Measurements from ENCODE around the gene BPIFA1.

GRCh38 chr20:31715708-31716335 lies 6.8 kb downstream of the BCL2L1 start:
- RRBS, result no CpG with 5 or more reads among the region's 3 CpGs

- RRBS, result no CpG with 5 or more reads among the region's 2 CpGs
Observed at GRCh38 chr20:31745441-31746454, 6.7 kb downstream of the TPX2 start.

DNA sequence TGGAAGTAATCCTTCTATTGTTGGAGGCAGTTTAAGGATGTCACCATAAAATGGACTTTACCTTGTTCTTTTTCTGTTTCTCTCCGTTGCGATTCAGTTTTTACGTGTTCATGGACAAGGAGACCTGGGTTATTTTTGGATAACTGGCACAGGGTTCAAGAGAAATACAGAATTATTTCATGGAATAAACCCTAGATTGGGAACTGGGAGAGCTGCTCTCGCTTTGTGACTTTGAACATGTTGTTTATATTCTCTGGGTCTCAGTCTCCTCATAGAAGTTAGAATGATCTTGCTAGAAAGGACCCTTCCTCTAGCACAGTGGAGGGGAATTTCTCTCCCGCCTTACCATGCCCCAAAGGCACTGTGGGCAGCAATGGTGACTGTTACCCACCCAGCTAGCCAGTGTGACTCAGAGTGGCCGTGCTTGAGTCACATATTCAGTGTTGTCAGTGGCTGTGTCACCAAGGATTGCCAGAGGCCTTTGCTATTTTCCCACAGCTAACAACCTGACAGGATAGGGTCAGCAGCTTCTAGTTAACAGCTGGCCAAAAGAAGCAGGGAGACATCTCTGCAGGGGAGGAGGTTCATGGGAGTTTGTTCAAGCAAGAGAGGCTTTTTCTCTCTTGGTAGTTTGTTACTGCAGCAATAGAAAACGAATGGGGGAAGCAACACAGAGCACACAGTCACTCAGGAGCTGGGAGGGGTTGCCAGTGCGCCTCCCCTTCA lies 9.0 kb upstream of the MYLK2 start:
- RRBS, result no CpG with 5 or more reads among the region's 8 CpGs

DNA sequence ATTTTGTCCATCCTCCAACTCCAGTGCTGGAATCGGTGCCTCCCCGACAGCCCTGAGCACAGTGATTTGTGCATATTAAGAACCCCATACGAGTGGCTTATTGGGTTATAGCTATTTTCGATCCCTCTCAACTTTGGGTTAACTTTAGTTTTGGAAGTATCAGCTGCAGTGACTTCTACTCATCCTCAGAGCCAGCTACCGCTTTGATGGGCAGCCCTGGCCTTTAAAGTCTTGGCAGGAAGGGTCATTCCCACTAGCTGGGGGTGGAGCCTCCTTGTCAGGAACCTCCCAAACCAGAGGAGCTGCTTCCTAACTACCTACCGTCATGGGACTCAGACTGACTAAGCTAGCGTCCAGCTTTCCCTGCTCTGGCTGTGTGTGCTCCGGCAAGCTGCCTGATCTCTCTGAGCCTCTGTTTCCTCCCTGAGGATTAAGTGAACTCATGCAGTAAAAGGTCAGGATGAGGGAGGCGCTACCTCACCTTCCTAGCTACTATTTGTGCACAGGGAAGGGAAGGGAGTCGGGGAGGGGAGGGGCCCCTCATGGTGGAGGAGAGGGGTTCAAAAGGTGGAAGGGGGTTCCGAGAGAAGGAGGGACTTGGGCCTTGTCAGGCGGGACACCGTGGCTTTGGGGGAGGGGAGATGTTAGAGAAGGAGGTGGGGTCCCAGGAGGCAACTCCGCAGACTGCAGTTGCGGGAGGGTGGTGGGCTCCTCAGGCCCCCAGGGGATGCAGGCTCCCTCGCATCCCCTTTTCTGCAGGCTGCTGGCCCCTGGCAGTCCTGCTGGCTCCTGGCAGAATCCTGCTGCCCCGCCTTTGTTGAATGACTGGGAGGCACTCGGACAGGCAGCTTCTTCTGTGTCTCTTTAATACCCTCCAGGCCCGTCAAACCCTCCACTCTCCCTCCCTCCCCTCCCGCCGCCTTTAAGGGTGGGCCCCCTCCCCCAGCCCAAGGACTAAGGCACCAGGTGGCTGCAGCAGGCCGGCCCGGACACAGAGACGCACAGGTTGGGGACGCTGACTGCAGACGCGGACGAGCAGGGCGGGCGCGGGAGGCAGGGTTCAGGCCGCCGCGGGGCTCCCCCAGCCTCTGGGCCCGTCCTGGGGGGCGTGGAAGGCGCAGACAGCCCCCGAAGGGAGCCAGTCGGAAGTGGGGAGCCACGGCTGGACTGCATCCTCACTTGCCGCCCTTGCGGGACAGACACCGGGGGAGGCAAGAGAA lies 9.7 kb downstream of the DUSP15 start:
- RRBS, result 11% methylated on average over 1 of the region's 43 CpGs

GRCh38 chr20:32052549-32053429 lies 747 bp downstream of the HCK start:
- RRBS, result 8% methylated on average over 12 of the region's 42 CpGs

GRCh38 chr20:32165190-32165905 lies 42.2 kb downstream of the PLAGL2 start:
- RRBS, result no CpG with 5 or more reads among the region's 20 CpGs

DNA sequence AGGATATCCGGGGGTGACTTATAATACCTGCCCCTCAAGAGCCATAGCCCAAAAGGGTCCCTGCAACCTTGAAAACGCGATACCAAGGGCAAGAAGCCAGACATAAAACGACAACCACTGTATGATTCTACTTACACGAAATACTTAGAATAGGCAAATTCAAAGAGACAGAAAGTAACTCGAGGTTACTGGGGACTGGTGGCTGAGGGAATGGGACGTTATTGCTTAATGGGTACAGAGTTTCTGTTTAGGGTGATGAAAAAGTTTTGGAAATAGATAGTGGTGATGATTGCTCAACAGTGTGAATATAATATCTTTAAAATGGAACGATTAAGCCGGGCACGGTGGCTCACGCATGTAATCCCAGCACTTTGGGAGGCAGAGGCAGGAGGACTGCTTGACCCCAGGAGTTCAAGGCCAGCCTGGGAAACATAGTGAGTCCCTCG lies 71.9 kb downstream of the NOL4L start:
- RRBS, result no CpG with 5 or more reads among the region's 12 CpGs

DNA sequence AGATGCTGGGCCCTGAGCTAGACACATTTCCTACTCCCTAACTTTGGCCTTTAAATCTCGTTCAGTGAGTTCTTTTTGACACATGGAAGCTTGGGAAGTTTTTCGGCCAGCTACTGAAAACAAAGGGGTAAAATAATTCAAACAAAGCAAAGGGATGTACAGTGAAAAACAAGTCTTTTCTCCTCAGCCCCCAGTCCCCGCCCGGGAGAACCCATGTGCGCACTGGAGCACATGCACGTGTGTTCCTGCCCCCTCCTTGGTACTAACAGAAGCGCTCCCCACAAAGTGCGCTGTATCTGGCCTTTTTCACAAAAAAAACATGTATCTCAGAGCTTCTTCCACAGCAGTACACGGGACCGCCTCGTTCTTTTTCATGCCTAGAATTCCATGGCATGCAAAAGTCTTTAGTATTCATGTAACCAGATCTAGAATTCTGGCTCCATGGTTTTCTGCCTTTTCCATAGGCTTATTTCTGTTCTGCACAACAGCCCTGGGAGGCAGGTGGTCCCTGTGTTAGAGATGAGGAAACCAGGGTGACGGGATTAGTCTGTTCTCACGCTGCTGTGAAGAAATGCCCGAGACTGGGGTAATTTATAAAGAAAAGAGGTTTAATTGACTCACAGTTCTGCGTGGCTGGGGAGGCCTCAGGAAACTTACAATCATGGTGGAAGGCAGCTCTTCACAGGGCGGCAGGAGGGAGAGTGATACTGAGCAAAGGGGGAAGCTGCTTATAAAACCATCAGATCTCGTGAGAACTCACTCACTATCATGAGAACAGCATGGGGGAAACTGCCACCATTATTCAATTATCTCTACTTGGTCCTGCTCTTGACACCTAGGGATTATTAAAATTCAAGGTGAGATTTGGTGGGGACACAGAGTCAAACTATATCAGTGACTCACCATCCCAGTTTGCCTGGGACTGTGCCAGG lies 41.2 kb downstream of the C20orf203 start:
- RRBS, result no CpG with 5 or more reads among the region's 17 CpGs

DNA sequence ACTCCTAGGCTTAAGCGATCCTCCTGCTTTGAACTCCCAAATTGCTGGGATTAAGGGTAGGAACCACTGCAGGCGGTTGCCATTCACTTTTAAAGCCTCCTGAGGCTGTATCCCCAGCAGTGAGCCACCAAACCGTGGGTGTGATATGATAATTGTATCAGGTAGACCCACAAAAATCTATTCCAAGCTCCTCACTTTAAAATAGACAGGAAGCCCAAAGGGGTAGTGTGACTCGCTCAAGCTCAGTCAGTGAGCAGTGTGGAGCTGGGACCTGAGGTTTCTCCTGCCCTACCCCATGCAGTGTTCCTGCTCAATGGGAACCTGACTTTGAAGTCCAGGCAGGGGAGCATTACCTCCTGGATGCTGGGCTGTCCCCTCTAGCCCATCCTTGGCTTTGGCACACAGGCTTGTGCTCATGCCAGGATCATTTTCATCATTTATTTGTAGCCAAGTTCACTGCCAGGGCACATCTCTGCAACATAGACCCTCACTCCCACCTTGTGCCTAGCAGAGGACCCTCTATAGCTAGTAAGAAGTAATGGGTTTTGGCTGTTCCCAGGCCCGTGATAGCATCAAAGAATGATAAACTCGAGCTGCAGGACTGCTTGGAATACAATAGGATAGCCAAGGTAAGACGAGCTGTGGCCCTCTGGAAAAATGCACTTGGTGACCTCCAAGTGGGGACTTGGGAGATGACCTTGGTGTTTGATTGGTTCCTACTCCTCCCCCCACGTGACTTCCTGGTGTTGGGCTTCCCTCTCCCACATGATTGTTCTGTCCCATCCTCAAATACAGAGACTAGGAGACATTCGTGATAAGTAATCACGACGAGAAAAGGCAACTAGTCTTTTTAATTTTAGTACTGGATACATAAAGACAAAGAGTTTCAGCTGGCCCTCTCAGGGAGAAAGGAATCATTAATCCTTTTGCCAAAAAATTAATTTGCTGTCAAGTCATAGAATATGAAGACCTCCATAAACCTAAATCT lies 14.7 kb upstream of the MAPRE1 start:
- RRBS, result no CpG with 5 or more reads among the region's 11 CpGs

DNA sequence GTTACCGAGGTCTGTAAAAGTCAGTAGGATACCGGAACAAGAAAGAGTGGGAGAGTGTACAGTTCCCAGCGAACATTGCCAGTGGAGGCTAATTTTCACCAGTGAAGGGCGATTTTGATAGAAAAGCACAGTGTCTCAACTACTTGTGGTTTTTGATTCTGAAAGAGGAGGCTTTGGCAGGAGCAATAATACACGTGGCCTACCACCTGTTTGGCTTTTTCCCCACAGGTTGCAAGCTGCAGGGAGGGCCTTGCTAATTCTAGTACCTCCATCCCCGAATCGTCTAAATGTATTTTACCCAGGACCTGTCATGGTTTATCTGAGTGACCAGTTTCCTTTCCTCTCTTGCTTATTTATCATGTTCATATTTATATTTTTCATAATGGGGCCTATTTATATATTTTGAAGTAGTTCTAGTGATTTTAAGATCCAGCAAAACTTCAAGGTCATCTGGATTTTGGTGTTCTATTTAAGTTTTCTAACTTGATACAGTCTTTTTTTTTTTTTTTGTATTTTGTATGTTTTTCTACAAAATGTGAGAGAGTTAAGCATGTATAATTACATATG lies 3.3 kb upstream of the EFCAB8 start:
- RRBS, result no CpG with 5 or more reads among the region's 7 CpGs

DNA sequence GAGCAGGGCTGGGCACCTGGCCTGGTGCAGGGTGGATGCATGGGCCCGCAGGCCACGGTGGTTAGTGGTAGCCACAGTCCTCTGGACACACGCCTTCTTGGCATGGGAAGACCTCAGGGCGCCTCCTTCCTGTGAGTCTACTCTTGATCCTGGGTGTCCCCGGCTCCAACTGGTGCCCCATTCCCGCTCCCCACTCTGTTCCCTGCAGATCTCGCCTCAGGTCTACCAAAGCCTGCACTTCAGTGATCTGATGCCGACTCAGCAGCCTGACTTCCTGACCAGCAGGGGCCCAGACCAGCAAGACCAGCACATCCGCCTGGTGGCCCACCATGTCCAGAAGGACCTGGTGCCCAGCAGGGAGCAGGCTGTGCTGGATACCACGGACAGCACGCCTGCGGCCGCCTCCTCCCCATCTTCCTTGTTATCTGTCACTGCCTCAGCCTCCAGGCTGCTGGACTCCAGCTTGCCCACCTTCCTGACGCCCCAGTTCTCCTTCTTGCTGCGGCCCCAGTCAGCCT lies 43.2 kb downstream of the SUN5 start:
- RRBS, result no CpG with 5 or more reads among the region's 15 CpGs

GRCh38 chr20:33105996-33106517 lies 26.6 kb downstream of the BPIFB4 start:
- RRBS, result no CpG with 5 or more reads among the region's 9 CpGs

GRCh38 chr20:33235864-33236247 lies at the start of gene BPIFA1:
Gene BPIFA1 (plus strand): TSS chr20:33235996.
- RRBS, result no CpG with 5 or more reads among the region's 3 CpGs

DNA sequence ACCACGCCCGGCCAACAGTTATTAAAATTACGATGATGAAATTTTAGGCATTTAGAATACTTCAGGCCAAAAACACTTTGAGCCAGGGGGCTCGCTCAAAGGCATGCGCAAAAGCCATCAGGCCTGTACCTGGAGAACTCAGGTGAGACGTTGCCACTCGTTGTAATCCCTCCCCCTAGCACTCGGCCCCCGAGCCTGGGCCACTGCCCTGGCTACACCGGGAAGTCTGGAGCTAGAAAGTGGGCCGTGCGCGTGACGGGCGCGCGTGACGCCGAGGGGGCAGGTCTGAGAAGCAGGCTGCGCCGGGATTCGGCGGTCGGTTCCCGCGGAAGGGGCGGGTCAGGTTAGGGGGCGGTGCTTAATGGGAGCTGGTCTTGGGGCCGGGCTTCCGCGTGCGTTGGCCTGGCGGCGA lies 283 bp upstream of the CBFA2T2 start:
- RRBS, result 8% methylated on average over 23 of the region's 34 CpGs

DNA sequence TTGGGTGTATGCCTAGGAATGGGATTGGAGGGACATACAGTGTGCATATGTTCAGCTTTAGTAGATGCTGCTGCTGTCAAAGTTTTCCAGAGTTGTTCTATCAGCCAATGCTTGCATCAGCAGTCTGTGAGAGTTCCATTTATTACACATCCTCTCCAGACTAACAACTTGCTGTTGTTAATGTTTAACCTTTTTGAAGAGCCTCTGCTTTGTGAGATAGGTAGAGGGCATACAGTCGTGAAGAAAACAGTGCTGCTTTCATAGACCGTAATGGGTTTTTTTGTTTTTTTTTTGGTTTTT lies 23.1 kb downstream of the CBFA2T2 start:
- RRBS, result no CpG with 5 or more reads among the region's 2 CpGs

- RRBS, result 3% methylated on average over 13 of the region's 22 CpGs
Observed at GRCh38 chr20:33673923-33674285, 324 bp downstream of the NECAB3 start.

DNA sequence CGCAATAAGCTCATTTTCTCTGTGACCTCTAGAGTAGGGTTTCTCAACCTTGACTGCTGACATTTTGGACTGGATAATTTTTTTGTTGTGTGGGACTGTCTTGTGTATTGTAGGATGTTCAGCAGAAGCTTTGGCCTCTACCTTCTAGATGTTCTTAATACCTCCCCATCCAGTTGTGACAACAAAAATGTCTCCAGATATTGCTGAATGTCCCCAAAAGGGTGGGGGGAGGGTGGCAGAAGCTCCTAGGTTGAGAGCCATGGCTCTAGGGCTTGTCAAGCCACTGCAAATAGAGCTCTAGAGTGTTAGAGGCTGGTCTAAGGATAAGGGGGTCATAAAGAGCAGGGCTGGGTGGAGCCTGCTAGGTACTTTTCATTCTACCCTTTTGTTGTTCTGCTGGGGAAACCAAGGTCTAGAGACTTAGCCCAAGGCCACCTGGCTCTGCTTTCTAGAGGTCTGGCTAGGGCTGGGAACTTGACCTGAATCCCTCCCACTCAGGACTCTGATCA lies 13.5 kb downstream of the CHMP4B start:
- RRBS, result no CpG with 5 or more reads among the region's 1 CpG

DNA sequence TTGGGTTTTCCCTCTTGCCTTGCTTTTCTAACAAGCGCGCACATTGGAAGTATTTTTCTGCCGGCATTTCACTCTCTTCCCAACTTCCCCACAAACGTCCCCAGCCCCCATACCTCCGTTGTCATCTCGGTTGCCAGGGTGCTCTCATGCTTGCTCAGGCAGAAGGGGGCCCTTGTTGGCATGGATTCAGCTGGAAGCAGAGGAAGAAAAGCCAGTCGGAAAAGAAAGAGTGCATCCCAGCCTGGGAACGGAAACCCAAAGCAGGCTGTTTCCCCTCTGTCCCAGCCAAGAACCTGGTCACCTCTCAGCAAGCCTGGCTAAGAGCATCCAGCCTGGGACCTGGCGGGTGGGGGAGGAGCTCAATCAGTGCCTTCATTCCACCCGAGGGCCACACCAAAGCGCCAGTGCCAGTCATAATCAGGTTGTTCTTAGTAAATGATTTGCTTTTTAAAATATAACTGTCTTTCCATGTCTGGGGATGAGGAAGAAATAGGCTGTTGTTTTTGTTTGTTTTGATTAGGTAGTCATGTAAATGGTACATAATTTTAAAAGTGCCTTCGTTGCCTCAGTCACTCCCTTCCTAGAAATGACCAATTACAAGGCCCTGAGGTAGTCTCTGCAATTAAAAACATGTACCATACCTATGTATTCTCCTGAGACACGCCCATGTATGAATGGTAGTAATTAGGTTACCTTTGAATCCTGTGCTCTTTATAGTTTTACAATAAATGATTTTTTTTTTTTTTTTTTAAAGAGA lies 21.1 kb downstream of the CHMP4B start:
- RRBS, result no CpG with 5 or more reads among the region's 13 CpGs

DNA sequence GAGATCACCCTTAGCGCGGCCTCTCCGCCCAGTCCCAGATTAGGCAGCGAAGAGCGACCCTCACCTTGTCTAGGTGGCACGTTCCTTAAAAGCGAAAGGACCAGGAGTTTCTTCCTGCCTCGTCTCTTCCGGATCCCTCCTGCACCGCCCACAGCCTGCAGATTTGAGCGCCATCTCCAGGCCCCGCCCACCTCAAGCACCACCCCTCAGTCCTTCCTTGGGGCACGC lies 801 bp upstream of the RALY start:
- RRBS, result 3% methylated on average over 3 of the region's 13 CpGs

DNA sequence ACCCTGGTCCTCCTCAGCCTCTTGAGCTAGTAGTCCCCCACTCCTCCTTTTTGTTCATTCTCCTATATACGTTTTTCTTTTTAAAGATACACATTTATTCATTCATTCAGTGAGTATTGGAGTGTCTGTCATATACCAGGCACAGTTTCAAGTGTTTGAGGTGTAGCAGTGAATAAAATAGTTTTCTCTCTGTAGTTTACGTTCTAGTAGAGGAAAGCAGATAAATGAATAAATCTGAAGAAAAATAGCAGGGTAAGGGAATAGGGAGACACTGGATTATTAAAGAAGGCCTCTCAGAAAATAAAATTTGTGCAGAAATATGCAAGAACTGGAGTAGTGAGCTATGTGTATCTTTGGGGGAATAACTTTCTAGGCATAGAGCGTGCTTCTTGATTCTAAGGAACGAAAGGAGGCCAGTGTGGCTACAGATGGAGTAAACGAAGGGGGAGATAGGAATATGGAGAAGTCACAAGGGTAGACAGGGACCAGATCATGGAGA lies 41.9 kb downstream of the RALY start:
- RRBS, result no CpG with 5 or more reads among the region's 5 CpGs

Data from UCH-1 (cell line).